ENCODE measurements around a stretch of chr13.

DNA sequence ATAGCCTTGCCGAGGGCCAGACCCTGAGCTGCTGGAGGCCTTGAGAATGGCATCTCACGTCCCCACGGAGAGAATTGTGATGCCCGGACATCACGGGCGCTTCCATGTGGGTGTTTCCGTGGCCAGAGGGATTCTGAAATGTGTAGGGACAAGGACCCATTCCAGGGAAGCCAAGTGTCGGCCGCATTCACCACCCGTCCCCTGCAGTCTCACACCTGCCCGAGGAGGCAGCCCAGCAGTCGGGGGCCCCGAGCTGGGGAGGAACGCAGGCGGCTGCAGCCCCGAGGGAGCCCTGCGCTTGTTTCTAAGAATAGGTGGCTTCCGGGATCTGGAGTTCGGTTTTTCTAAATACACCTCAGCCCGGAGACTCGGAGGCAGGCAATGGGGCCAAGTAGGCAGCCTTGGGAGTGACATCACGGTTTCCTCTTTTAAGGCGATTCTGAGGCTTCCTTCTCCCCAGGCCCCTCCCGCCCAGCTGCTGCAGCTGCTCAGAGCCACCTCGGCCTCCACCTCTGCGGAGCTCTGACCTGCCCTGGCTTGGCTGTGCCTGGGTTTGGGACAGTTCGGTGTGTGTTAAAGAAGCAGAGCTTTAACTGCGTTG lies 80.3 kb downstream of the COL4A2 start:
- RRBS: no CpG with 5 or more reads among the region's 28 CpGs

- RRBS: no CpG with 5 or more reads among the region's 13 CpGs
Observed at GRCh38 chr13:110396766-110397481, 89.8 kb downstream of the COL4A2 start.

GRCh38 chr13:110408264-110408789 lies 101.2 kb downstream of the COL4A2 start:
- RRBS: no CpG with 5 or more reads among the region's 15 CpGs

DNA sequence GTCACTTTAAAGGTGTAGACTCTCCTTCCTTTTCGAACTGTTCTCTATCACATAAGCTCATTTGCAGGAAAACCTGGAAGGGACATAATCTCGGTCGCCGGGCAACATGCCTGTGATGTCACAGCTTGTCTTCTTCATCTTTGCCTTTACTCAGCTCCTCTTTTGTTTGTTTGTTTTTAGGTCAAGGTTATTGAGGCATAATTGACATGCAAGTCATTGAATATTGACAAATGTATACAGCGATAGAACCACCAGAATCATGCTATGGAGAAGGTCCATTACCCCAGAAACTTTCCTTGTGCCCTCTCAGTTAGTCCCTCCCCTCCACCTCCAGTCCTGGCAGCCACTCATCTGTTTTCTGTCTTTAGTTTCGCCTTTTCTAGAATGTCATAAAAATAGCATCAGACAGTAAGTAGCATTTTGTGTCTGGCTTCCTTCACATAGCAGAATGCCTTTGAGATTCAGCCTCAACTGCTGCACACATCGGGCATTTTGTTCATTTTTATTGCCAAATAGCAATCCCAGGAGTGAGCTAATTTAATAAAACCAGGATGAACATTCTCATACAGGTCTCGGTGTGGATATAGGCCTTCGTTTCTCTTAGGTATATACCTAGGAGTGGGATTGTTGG lies 110.3 kb downstream of the COL4A2 start:
- RRBS: no CpG with 5 or more reads among the region's 9 CpGs

DNA sequence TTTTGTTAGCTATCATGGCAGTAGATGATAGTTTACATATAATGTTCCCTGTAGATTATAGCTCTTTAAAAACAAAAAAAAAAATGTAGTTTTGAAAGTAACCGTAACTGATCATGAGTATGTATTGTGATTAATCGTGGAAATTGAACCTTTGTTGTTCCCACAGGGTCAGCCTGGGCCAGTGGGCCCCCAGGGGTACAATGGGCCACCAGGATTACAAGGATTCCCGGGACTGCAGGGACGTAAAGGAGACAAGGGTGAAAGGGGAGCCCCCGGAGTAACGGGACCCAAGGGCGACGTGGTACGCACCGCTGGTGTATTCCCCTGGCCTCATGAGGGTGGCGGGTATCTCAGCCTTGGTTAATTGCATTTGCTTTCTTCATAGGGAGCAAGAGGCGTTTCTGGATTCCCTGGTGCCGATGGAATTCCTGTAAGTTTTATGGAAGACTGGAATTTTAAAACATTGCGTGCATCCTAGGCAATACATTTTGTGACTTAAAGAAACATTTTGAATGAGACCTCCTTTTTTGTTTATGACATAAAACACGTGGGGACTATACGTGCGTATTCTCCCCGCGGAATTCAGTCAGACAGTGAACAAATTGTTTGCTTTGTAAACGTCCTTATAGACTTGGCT lies 117.6 kb downstream of the COL4A2 start:
- RRBS: no CpG with 5 or more reads among the region's 20 CpGs

GRCh38 chr13:110467980-110468316 lies 93.6 kb downstream of the RAB20 start:
- RRBS: no CpG with 5 or more reads among the region's 7 CpGs

DNA sequence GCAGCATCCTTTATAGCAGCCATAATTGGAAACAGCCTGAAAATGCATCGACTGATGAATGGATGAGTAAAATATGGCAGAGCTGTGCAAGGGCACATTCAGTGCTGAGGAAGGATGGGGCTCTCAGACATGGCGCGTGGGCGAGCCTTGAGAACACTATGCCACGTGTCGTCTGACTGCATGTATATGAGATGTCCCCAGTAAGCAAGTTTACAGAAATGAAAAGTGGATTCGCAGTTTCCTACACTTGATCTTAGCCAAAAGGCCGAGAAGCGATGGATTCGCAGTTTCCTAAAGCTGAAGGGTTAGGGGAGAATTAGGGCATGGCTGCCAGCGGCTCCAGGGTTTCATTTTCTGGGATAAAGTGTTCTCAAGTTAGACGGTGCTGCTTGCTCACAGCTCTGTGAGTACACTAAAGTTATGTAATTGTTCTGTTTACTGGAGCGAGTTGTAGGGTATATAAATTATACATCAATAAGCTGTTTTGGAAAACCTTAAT lies 78.0 kb downstream of the RAB20 start:
- RRBS: no CpG with 5 or more reads among the region's 13 CpGs

- RRBS: no CpG with 5 or more reads among the region's 8 CpGs
Observed at GRCh38 chr13:110630827-110631179, 15.5 kb downstream of the NAXD start.

GRCh38 chr13:110793105-110793550 lies 79.6 kb downstream of the ING1 start:
- RRBS: no CpG with 5 or more reads among the region's 5 CpGs

GRCh38 chr13:110815531-110816231 lies 99.2 kb downstream of the ANKRD10 start:
- RRBS: no CpG with 5 or more reads among the region's 10 CpGs

GRCh38 chr13:110821887-110822246 lies 93.0 kb downstream of the ANKRD10 start:
- RRBS: no CpG with 5 or more reads among the region's 5 CpGs

DNA sequence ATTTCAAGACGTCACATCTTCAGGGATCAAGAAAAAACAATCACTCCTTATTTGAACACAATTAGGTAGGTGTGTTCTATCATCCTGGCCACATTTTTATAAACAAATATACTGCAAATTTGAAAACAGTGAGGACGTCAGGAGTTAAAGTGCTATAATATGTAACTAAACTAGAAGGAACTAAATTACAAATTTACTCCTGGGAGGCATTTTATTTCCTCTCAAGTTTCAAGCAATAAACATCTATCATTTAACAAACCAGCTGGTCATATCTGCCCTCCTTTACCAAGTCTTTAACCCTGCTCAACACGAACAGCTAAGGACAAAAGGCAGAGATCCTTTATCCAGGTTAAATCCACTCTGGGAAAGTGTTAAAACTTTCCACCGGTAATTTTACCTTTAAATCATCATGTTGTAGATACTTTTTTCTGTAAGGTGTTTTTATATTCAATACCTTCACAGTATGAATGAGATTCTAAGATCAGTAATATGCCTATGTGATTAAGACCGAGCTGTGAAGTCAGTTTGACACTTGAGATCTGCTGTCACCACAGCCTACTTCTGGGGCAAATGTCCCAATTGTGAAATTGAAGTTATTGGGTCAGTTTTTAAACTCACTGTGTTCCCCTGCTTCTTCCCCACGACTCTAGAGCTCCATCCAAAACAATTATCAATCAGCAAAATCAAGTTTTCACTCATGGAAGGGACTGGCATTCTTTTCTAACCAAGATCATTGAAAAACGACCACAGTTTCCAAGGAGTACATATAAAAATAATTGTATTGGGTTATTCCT lies 26.3 kb downstream of the ANKRD10 start:
- RRBS: no CpG with 5 or more reads among the region's 7 CpGs

DNA sequence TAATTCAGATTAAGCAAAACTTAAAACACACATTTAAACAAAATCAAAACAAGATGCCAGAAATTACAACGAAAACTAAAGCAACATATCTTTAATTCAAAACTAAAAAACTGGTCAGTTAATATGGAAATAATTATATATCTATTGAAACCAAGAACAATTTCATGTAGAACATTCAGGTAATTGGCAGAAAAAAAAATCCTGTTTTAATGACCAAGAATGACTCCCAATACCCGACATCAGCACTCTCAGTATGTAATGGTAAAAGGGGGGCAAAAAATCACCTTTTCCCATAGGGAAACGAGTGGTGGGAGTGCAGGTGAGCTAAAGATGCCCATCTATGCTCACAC lies 24.8 kb downstream of the ANKRD10 start:
- RRBS: no CpG with 5 or more reads among the region's 3 CpGs

- RRBS: no CpG with 5 or more reads among the region's 2 CpGs
Observed at GRCh38 chr13:110898426-110898751, 16.5 kb downstream of the ANKRD10 start.

- RRBS: no CpG with 5 or more reads among the region's 14 CpGs
Observed at GRCh38 chr13:110954877-110955613, 40.2 kb upstream of the ANKRD10 start.

DNA sequence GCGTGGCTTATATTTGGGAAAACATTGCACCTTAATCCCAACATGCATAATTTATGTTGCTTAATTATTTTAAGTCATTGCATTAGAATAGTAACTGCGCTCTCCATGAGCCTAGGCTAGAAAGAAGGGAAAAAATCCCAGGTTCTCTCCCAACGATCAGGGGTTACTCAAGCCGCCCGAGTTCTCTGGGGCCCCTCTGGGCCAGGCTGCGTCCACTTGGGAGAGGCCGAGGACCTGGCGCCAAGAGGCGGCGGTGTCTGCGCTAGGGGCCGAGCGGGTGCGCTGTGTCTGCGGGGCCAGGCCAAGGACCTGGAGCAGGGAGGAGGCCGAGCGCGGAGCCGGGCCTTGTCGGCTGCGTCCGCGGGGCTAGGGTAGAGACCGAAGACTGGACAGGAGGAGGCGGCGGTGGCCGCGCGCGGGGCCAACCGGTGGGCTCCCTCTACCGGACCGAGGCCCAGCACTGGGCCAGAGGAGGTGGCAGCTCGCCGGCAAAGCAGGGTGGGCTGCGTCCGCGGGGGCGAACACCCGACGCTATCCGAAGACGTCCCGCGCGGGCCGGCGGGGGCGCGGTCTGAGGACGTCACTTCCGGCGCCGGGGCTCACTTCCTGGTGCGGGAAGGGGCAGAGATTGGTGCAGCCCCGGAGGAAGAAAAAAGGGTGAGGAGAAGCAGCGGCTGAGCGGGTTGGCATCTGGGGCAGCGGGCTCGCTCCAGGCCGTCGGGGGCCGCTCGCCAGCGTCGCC lies 38.1 kb downstream of the ARHGEF7 start:
- RRBS: 3% methylated on average over 31 of the region's 66 CpGs

DNA sequence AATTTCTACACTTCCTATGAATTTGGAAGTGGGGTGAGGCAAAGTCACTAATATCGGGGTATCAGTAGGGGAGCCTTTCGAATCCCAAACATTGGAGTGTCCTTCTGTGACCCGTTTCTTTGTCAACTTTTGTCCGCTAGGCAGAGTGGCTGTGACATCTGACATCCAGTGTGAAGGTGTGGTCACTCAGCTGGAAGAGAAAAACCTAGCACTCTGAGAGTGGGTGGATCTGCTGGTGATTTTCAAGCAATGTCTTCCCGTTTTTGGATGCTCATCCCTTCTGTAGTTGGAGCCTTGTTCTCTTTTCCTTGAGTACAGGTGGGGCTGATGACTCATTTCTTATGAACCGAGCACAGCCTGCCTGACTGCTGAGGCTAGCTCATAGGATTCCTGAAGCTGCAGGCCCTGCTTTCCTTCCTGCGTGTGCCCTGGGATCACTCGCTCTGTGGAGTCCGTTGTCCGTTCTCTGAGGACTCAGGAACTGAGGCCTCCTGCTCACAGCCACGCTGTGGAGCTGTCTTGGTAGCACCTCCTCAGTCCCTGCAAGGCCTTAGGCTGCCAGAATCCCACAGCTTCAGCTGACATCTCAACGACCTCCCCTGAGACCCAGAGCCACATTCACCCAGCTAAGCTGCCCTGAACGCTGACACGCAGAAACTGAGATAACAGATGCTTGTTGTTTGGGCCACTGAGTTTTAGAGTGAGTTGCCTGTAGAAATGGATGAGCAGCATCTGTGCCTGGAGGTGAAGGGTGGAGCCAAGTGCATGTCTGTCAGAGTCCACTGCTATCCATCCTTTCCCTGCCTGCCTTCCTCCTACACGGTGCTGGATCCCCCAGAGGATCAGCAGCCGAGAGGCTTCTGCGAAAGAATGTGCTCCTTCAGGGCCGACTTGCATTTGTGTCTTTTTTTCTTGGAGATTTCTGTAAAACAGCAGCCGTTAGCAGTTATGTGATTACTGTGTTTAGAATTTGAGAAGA lies 72.9 kb downstream of the ARHGEF7 start:
- RRBS: no CpG with 5 or more reads among the region's 19 CpGs

DNA sequence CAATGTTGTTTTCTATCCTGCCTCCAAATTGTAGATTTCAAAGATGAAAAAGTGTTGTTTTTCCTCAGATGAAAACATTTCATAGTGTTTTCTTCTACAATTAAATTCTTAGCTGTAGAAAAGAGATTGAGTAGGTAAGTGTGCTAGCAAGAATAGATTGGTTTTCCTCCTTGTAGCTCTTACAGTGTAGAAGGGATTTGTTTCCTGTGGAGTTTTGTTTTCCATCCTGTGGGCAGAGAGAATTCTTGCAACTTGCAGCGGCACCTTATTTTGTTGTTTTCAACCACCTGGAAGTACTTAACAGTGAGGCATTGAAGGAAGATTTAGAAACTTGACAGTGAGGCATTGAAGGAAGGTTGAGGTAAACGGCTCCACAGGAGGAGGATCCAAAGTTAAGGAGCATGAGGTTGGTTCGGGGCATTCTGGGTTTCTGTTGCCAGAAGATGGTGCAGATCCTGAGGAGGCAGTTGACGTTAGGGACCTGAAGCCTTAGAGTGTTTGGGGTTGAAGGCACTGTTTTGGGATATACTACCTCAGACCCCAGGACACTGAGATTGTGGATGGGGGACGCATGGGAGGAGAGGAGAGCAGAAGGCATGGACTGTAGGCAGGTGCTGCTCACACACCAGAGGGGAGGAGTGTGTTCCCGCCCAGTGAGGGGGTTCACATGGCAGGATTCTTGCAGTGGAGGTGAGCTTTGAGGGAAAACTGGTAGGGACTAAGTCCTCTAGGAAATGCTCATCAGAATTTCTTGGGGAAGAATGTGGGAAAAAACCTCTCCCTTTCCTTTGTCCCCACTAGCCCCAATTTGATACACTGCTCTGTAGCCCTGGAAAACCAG lies 89.1 kb upstream of the TEX29 start:
- RRBS: no CpG with 5 or more reads among the region's 6 CpGs

- RRBS: no CpG with 5 or more reads among the region's 7 CpGs
Observed at GRCh38 chr13:111232346-111232796, 88.1 kb upstream of the TEX29 start.

GRCh38 chr13:111238394-111238874 lies 82.0 kb upstream of the TEX29 start:
- RRBS: no CpG with 5 or more reads among the region's 8 CpGs